SK-N-SH (cell line): Measurements from ENCODE around the gene RNF145.

DNA sequence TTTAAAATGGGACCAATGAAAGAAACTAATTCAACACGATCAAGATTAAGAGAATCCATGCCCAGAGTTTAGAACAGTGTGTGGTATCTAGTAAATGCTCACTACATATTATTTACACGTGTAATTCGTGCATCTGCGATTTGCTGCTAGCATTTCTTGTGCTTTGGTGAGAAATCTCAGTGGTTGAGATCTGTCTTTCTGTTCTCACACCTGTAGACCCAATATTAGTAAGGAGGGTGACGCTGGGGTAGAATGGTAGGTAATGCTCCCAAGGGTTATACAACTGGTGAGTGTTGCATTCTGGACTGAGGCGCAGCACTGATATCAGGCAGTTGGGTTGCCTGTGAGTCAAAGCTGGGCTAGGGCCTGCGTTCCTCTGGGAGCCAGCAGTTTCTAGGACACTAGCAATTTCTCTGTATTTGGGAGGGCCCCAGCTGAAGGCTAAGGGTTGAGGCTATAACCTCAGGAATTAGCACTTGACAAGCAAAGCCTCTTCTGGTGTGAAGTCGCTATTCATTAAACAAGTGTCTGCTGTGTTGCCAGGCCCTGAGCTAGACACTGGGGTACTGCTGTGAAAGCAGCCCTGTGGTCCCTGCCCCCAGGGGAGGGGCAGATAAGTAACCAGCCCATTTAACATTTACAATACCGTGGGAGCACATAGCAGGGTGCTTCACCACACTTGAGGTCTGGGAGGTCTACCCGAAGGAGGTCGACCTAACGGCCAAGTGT lies 28.7 kb downstream of the LARP1 start:
- RRBS = no CpG with 5 or more reads among the region's 12 CpGs
CAGE:
- cytosol, long polyA plus RNA = no peak
- long polyA plus RNA = no peak
- nucleus, long polyA plus RNA = no peak

DNA sequence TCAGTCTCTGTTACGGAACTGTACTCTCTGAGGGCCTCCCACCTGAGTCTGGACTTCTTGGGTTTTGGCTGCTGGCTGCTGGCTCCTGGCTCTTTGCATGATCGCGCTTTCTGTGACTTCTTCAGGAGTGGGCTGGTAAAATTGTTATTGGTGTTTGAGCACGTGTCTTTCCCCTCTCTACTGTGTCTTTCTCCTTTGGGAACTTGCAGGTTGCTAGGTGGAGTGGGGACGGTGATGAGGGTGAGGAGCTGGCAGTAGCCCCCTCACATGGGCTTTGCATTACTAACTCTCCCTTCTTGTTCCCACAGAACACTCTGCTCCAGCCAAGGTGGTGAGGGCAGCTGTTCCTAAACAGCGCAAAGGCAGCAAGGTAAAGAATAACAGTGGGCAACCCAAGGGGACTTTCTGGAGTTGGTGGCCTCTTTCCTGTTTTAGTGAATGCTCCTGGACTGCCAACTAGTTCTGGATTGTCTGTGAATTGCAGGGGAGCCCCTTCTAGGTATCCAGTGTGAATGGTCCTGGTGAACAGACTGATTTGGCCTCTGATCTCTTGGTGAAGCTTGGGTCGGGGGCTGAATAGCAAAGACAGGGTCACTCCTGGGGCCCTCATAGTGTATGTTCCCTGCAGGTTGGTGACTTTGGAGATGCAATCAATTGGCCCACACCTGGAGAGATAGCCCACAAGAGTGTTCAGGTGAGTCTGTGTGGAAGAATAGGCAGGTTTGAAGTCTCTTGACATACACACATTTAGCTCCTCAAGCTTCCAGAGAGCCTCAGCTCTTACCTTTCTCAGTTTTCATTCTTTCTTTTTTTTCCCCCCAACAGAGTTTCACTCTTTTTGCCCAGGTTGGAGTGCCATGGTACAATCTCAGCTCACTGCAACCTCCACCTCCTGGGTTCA lies 35.1 kb downstream of the LARP1 start:
- RRBS = no CpG with 5 or more reads among the region's 7 CpGs
CAGE:
- cytosol, long polyA plus RNA = no peak
- long polyA plus RNA = no peak
- nucleus, long polyA plus RNA = no peak

- RRBS = no CpG with 5 or more reads among the region's 11 CpGs
CAGE:
- cytosol, long polyA plus RNA = no peak
- long polyA plus RNA = no peak
- nucleus, long polyA plus RNA = no peak
Measured at GRCh38 chr5:154813996-154815196, 36.0 kb downstream of the FAXDC2 start.

DNA sequence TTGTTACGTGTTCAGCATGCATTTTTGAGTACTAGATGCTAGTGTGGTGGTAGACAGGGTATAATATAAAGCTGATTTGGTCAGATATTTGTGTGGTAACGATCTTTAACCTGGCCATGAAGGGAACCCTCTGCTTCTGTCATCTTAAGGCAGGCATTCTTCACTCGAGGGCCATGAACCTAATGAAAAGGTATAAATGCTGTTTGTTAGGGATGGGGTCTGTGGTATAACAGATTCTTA lies 13.4 kb downstream of the CNOT8 start:
- RRBS = no CpG with 5 or more reads among the region's 3 CpGs
CAGE:
- cytosol, long polyA plus RNA = no peak
- long polyA plus RNA = no peak
- nucleus, long polyA plus RNA = no peak

DNA sequence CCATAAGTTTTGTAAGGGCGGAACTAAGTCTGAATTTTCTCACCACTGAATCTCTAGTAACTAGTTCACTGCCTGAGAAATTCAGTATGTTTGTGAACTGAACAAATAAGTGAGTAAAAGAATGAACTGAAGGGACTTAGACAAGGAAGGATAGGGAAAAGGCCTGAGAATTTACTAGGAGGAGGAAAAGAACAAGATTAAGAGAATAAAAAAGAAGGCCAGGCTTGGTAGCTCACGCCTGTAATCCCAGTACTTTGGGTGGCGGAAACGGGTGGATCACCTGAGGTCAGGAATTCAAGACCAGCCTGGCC lies 122.3 kb downstream of the SGCD start:
- RRBS = no CpG with 5 or more reads among the region's 4 CpGs
CAGE:
- cytosol, long polyA plus RNA = no peak
- long polyA plus RNA = no peak
- nucleus, long polyA plus RNA = no peak

DNA sequence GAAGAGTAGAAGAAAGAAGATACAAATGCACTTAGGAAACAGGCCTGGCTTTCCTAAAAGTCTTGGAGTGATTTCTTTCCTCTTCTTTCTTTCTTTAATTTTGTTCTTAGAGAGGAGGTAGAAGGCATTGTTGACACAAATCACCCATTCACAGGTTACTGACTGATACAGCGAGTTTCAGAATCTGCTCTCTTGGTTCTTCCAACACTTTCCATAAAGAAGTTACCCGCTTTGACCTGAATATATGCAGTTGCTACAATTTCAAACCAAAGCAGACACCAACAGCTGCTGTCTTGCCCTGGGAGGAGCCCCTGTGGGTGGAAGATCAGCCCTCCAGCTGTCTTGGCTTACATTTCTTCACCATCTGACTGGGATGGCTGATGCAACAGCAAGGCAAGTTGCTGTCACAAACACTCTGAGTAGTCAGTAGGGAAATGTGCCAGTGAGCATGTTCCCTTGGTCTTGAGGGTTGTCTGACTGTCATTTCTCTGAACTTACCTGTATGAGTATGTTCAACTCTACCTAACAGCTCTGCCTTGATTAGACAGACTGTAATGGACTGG lies 152.8 kb downstream of the SGCD start:
- RRBS = no CpG with 5 or more reads among the region's 2 CpGs
CAGE:
- cytosol, long polyA plus RNA = no peak
- long polyA plus RNA = no peak
- nucleus, long polyA plus RNA = no peak

DNA sequence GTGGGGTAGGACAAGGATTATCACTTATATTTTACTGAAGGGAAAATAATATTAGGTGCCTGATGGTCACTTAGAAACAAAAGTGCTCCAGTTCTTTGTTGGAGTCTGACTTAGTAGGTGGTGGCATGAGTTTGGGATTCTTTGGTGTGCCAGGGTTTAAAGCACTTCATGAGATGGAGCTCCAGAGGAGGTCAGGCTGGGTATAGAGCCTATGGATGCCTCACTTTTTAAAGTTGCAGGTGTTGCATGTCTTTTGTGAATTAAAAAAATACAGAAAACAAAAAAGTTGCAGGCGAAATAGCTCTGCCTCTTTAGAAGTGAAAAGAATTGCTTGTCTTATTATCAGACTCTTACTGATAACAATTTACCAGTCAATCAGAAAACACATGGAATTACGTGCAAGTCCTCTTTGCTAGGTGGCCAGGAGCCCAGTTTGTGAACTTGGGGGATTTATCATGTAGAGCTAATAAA lies 1.6 kb downstream of the ITK start:
- RRBS = no CpG with 5 or more reads among the region's 2 CpGs
CAGE:
- cytosol, long polyA plus RNA = no peak
- long polyA plus RNA = no peak
- nucleus, long polyA plus RNA = no peak

GRCh38 chr5:157193493-157194213 lies 13.0 kb downstream of the ITK start:
- RRBS = no CpG with 5 or more reads among the region's 7 CpGs
CAGE:
- cytosol, long polyA plus RNA = no peak
- long polyA plus RNA = no peak
- nucleus, long polyA plus RNA = no peak

DNA sequence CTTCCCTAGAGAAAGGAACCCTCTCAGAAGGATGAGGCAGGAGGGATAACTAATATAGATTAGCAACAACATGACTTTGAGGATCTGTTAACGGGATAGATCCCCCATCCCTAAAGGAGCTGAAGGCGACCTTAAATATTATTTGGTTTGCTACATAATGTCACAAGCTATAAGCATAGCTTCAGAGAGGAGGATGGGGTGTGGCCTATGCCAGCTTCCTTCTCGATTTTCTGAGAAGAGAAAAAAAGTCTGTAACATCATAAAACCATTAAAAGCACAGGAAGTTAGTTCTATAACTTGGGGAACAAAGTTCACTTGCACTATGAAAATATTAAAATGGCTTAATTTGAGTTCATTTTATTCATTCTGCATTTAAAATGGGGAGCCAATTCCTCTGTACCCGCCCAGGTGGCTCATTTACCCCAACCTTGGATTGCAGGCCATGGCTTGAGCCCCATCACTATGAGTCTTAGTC lies 16.8 kb upstream of the CYFIP2 start:
- RRBS = no CpG with 5 or more reads among the region's 4 CpGs
CAGE:
- cytosol, long polyA plus RNA = no peak
- long polyA plus RNA = no peak
- nucleus, long polyA plus RNA = no peak

GRCh38 chr5:157303736-157304131 lies 37.8 kb downstream of the CYFIP2 start:
- RRBS = no CpG with 5 or more reads among the region's 3 CpGs
CAGE:
- cytosol, long polyA plus RNA = no peak
- long polyA plus RNA = no peak
- nucleus, long polyA plus RNA = no peak

GRCh38 chr5:157516830-157517359 lies 56.9 kb downstream of the NIPAL4 start:
- RRBS = no CpG with 5 or more reads among the region's 3 CpGs
CAGE:
- cytosol, long polyA plus RNA = no peak
- long polyA plus RNA = no peak
- nucleus, long polyA plus RNA = no peak

- RRBS = no CpG with 5 or more reads among the region's 13 CpGs
CAGE:
- cytosol, long polyA plus RNA = no peak
- long polyA plus RNA = no peak
- nucleus, long polyA plus RNA = no peak
Measured at GRCh38 chr5:157533099-157533711, 42.4 kb downstream of the ADAM19 start.

DNA sequence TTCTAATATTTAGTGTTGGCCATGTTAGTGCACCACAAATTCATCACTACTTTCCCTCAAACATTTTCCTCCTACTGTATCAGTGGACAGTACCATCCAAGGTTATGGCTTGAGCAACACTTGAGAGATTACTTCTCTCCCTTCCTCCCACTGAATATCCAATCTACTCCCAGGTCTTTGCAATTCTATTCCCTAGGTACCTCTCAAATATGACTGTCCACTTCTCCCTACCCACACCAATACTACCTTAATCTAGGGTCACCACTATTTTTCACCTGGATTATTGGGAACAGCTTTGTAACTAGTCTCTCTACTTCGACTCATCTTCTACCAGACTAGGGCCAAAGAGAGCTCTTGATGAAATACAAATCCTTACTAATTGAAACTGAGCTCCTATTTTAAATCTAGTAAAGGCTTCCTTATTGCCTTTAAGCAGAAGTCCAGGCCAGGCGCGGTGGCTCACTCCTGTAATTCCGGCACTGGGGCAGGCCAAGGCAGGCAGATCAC lies 26.3 kb downstream of the CLINT1 start:
- RRBS = 100% methylated on average over 1 of the region's 4 CpGs
CAGE:
- cytosol, long polyA plus RNA = no peak
- long polyA plus RNA = no peak
- nucleus, long polyA plus RNA = no peak

GRCh38 chr5:158511204-158511756 lies 588.4 kb downstream of the EBF1 start:
- RRBS = no CpG with 5 or more reads among the region's 1 CpG
CAGE:
- cytosol, long polyA plus RNA = no peak
- long polyA plus RNA = no peak
- nucleus, long polyA plus RNA = no peak

GRCh38 chr5:158515015-158515214 lies 584.8 kb downstream of the EBF1 start:
CAGE:
- cytosol, long polyA plus RNA = no peak
- long polyA plus RNA = no peak
- nucleus, long polyA plus RNA = no peak

- RRBS = no CpG with 5 or more reads among the region's 1 CpG
CAGE:
- cytosol, long polyA plus RNA = no peak
- long polyA plus RNA = no peak
- nucleus, long polyA plus RNA = no peak
Measured at GRCh38 chr5:158881680-158882181, 218.0 kb downstream of the EBF1 start.

DNA sequence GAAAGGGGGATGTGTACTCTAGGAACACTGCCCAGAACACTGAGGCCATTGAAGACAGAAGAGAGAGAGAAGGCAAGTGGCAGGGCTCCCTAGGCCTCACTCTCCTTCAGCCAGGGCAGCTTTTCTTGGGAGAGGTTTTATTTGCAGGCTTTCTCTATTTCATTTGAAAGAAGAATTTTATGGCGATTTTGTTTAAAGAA lies 181.9 kb downstream of the EBF1 start:
- RRBS = no CpG with 5 or more reads among the region's 1 CpG
CAGE:
- cytosol, long polyA plus RNA = no peak
- long polyA plus RNA = no peak
- nucleus, long polyA plus RNA = no peak

DNA sequence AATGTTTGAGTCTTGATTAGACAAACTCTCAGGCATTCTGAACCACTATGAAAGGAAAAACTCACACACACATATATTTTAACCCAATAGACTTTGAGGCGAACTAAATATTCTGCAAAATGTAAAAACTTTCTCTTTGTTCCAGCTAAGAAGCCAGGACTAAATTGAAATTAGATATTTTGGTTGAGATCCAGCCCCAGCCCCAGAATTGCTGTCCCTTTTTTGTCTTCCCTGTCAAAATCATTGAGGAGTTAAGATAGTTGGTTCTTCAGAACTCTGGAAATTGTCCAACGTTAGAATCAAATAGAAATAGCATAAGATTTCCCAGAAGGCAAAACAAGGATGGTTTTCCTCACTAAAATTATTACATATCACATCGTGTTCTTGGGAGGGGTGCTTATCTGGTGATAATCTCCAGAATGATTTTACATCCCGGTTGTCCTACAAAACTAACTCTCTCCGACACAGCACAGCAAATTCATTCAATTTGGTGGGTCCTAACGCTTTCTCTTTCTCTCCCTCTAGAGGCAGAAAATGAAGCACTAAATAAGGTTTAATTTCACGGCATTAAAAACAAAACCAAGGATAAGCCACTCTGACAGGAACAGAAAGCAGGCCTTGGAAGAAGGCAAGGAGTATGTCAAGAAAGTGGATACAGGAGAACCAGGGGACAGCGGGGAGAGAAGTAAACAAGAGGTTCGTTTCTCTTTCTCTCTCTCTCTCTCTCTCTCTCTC lies 50.1 kb downstream of the EBF1 start:
- RRBS = no CpG with 5 or more reads among the region's 9 CpGs
CAGE:
- cytosol, long polyA plus RNA = no peak
- long polyA plus RNA = no peak
- nucleus, long polyA plus RNA = no peak

DNA sequence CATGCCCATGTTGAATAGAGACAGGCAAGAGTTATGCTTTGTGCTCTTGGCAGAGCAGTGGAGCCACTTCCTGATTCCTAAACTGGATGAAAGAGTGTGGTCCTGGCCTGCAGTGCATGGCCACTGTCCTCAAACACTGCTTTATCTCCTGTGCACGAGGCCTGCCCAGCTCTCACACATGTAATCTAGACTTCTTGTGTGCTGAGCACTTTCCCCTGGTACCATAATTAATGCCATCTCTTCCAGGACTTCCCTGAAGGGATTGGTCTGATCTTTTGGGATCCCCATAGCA lies 2.1 kb upstream of the EBF1 start:
- RRBS = no CpG with 5 or more reads among the region's 1 CpG
CAGE:
- cytosol, long polyA plus RNA = no peak
- long polyA plus RNA = no peak
- nucleus, long polyA plus RNA = no peak

DNA sequence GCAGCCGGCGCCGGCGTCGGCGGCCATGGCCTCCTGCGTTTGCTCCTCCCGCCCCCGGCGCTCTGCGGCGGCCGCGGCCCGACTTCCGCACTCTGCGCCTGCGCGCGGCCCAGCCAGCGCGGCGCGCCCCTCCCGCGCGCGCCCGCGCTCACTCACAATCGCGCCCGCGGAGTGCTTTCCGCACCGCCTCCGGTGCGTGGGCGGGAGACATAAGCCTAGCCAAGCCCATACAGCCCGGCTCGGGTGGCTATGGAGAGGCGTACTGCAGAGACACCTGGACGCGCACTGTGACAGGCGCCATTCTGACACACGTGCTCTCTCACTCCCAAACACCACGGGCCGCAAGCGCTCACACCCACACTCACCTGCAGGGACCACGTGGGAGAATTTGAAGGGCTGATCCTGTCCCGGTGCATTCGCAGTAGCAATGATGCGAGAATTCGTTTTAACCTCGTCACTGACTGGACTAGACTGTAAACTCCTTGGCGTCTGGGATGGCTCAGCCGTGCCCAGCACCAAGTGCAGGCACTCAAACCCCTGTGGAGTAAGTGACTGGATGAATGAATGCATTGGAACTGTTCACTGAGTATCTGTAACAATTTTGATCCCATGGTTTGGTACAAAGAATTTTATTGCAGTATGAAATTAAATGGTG lies at the start of gene RNF145:
TSS of gene RNF145 (minus strand) at position 66 of the 655 bp plus-strand sequence.
- RRBS = 2% methylated on average over 4 of the region's 57 CpGs
CAGE:
- cytosol, long polyA plus RNA = no peak
- long polyA plus RNA = no peak
- nucleus, long polyA plus RNA = start-site peak on the minus strand centred at position 61 of the sequence, 17 bp wide, 17 and 200 reads in 2 replicates